Right ventricle myocardium (tissue), 1 donor: ENCODE measurements around the gene ASXL3.

- PRO-cap, 2 experiments = no peak in any of the 2 experiments
These were observed 87.6 kb downstream of the GAREM1 start for GRCh38 chr18:32382924-32383617.

- PRO-cap, 2 experiments = no peak in any of the 2 experiments
These were observed 42.2 kb downstream of the KLHL14 start for GRCh38 chr18:32730482-32731214.

GRCh38 chr18:33577540-33578707 is at the start of gene ASXL3:
ASXL3 (plus strand) TSS chr18:33578219.
- PRO-cap, 2 experiments = peak in 2 of 2 experiments; most common plus-strand start chr18:33578261 (in 1); most common minus-strand start chr18:33578218 (in 1)

GRCh38 chr18:34221762-34222519 is 2.8 kb downstream of the NOL4 start:
- PRO-cap, 2 experiments = no peak in any of the 2 experiments

- PRO-cap, 2 experiments = no peak in any of the 2 experiments
These were observed 106.2 kb upstream of the NOL4 start for GRCh38 chr18:34330805-34331327.

- PRO-cap, 2 experiments = peak in 2 of 2 experiments; most common plus-strand start chr18:34493674 (in 1); most common minus-strand start chr18:34493792 (in 2)
These were observed 216.3 kb upstream of the DTNA start for GRCh38 chr18:34493523-34494386.

GRCh38 chr18:34822031-34822609 is 112.0 kb downstream of the DTNA start:
- PRO-cap, 2 experiments = no peak in any of the 2 experiments

DNA sequence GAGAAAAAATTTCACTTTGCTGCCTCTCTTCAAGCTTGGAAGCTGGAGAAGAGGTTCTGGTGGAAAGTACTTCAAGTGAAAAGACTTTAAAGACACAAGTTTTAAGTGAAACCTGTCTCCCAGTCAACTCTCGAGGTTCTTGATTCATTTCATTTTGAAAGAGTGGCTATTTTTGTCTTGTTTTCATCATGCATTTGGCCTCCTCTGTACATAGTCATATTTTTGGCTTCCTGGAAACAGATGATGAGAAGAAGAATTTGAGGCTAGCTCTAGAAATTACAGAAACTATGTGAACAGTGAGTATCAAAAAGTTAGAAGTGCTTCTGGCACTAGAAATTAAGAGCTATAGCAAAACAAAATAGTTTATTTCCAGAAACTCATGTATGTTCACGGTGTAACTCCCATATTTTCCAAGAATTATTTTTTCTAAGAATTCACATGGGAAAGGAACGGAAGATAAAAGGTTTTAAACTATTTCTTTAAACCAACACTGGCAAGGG is 124.9 kb downstream of the DTNA start:
- PRO-cap, 2 experiments = no peak in any of the 2 experiments

- PRO-cap, 2 experiments = peak in 2 of 2 experiments; most common plus-strand start chr18:34977056 (in 2); most common minus-strand start chr18:34976941 (in 1)
These were observed 64.4 kb upstream of the MAPRE2 start for GRCh38 chr18:34976766-34977213.

GRCh38 chr18:34978745-34979605 is 62.2 kb upstream of the MAPRE2 start:
- PRO-cap, 2 experiments = no peak in any of the 2 experiments

DNA sequence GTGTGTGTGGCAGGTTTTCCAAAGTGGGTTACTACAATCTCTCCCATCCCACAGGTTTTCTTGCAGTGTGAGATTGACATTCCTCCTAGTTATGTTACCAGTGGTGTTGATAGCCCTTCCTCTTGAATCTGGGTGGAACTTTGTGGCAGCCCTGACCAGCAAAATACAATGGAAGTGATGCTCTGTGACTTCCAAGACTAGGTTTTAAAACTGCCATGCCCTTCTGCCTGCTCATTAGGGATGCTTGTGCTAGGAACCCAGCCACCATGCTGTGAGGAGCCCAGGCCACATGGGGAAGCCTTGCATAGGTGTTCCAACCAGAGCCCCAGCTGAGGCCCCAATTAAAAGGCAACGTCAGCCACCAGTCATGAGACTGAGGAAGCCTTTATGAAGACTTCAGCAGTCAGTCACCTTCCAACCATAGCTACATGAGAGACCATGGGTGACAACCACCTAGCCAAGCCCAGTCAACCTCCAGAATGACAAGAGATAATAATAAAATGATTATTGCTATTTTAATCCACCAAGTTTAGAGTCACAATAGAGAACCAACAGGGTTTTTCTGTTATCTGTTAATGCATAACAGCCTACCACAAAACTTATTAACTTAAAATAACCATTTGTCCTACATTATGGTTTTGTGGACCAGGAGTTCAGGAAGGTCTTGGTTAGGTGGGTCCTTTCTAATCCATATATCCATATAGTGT is 13.9 kb upstream of the MAPRE2 start:
- PRO-cap, 2 experiments = no peak in any of the 2 experiments

- PRO-cap, 2 experiments = no peak in any of the 2 experiments
These were observed 69.6 kb downstream of the MAPRE2 start for GRCh38 chr18:35110688-35111301.

GRCh38 chr18:35137703-35138340 is 96.6 kb downstream of the MAPRE2 start:
- PRO-cap, 2 experiments = no peak in any of the 2 experiments

DNA sequence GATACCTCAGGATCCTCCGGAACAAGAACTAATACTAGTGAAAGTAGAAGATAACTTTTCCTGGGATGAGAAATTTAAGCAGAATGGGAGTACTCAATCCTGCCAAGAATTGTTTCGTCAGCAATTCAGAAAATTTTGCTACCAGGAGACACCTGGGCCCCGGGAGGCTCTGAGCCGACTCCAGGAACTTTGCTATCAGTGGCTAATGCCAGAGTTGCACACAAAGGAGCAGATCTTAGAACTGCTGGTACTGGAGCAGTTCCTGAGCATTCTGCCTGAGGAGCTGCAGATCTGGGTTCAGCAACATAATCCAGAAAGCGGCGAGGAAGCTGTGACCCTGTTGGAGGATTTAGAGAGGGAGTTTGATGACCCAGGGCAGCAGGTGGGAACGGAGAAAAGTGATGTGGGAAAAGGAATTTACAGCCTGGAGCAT is 1.7 kb downstream of the ZNF397 start:
- PRO-cap, 2 experiments = no peak in any of the 2 experiments

GRCh38 chr18:35387185-35387552 is 10.0 kb upstream of the ZNF396 start:
- PRO-cap, 2 experiments = no peak in any of the 2 experiments

- PRO-cap, 2 experiments = no peak in any of the 2 experiments
These were observed 31.0 kb downstream of the INO80C start for GRCh38 chr18:35466536-35467374.

DNA sequence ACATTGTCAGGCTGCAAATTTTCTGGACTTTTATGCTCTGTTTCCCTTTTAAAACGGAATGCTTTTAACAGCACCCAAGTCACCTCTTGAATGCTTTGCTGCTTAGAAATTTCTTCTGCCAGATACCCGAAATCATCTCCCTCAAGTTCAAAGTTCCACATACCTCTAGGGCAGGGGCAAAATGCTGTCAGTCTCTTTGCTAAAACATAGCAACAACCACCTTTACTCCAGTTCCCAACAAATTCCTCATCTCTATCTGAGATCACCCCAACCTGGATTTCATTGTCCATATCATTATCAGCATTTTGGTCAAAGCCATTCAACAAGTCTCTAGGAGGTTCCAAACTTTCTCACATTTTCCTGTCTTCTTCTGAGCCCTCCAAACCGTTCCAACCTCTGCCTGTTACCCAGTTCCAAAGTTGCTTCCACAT is 9.0 kb downstream of the INO80C start:
- PRO-cap, 2 experiments = no peak in any of the 2 experiments

DNA sequence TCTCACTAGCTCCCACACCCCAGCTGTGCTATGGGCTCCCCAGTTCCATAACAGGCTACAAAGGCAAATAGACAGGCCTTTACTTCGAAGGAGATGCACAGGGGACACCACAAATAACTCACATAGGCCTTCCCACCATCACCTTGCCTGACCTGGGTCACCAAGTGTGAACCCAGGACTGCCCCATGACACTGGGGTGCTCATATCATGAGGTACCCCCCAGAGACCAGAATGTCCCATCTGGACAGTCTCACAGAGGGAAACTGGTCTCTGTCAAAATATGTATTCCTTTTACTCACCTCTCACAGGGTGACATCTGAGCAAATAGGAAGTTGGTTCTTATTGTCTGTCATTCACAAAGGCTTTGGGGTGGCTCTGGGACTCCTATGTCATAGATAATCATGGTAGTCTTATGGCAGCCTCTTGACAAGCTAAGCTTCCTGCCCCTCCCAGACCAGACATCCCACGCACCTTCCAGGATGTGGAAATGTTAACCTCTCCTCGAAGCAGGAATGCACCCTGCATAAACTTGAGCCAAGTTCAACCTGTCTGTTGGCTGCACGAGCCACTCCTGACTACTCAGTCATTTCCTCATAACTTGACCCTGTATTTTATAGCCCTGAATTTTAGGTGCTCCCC is 15.2 kb upstream of the INO80C start:
- PRO-cap, 2 experiments = no peak in any of the 2 experiments

DNA sequence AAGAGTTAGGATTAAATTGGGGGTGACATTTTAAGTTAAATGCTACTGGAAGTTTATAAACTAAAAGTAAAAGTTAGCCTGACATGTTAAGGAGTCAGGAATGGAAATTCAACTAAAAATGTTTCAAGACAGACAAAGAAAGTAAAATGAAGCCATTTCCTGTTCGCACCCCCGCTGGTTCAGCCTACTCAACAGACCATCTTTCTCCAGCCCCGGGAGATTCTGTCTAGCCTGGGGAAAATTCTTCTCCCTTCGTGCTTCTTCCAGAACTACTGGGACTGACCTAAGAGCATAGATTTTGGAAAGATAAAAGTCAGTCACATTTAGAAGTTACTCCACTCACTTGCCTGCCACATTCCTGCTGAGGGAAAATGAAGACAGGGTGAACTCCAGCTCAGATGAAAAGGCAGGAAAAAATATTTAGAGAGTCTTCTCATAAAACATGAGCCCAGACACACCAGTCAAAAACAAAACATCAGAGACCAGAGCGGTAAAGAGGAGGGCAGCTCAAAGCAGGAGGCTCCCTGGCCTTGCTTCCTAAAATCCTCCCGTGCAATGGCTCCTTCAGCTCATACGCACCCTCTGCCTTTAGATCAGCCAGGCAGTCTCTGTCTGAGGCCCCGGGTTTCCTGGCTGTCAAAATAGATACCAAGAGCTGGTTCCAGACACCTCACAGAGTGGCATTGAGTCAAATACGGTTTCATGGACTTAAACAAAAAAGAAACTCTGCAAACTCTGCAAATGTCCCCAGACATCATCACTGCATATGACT is 18.1 kb upstream of the INO80C start:
- PRO-cap, 2 experiments = no peak in any of the 2 experiments

DNA sequence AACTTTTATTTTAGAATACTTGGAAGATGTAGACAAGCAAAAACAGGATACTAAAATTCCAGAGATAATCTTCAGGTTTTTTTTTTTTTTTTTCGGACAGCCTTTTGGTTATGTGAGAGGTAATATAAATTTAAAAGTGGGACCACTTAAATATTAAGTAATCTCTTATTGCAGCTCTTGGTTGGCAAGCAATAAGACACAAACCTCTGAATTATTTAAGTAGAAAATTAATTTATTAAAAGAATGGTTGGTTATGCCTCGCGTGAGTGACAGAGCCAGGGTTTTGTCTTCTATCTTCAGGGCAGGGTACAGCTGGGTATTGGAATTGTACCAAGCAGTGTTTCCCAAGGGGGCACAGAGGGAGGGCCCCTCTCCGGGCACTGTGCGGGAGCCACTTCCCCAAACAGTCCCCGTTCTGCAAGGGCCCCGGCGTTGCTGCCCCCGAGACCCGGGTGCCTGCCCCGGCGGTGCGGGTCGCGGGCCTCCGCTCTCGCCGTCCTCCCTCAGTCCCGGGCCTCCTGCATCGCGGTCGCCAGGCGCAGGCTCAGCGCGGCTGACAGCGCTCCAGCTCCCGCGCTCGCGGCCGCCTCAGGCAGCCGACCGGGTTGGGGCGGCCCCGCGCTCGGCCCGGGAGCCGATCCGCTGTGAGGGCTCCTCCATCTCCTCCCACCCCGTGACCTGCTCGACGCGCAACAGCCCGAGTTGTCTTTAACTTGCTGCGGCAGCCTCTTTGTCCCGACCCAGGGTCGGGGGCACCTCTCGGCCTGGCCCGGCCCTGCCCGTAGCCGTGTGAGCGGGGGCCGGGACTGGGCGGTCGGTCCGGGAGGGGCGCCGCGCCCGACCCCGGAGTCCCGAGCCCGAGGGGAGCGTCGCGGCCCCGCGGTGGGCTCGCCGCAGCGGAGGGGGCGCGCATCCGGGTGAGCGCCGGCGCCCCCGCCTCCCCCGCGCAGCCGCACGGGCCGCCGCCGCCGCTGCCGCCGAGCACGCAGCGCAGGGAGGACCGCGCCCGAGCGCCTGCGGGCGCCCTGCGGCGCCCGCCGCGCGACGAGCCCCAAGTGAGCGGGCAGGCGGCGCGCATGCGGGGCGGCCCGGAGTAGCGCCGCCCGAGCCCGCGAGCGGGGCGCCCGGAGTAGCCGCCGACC is 652 bp upstream of the GALNT1 start:
- PRO-cap, 2 experiments = peak in 2 of 2 experiments; most common plus-strand start position 727 of the sequence (in 2); most common minus-strand start position 527 of the sequence (in 1)